Endometrial microvascular endothelial cells (primary cell): Measurements from ENCODE around the gene PTCH1.

GRCh38 chr9:95005485-95005897 is 279.0 kb downstream of the AOPEP start:
- RAMPAGE, long total RNA: no peak

GRCh38 chr9:95025023-95025541 is 292.4 kb downstream of the FANCC start:
- RAMPAGE, long total RNA: no peak

DNA sequence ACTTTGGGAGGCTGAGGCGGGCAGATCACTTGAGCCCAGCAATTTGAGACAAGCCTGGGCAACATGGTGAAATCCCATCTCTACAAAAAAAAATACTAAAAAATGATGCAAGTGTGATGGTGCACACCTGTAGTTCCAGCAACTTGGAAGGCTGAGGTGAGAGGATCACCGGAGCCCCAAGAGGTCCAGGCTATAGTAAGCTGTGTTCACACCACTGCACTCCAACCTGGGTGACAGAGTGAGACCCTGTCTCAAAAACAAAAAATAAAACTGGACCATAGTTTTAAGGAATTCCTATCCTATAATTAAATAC is 278.2 kb downstream of the FANCC start:
- RAMPAGE, long total RNA: no peak

GRCh38 chr9:95090292-95091306 is 226.9 kb downstream of the FANCC start:
- RAMPAGE, long total RNA: no peak

DNA sequence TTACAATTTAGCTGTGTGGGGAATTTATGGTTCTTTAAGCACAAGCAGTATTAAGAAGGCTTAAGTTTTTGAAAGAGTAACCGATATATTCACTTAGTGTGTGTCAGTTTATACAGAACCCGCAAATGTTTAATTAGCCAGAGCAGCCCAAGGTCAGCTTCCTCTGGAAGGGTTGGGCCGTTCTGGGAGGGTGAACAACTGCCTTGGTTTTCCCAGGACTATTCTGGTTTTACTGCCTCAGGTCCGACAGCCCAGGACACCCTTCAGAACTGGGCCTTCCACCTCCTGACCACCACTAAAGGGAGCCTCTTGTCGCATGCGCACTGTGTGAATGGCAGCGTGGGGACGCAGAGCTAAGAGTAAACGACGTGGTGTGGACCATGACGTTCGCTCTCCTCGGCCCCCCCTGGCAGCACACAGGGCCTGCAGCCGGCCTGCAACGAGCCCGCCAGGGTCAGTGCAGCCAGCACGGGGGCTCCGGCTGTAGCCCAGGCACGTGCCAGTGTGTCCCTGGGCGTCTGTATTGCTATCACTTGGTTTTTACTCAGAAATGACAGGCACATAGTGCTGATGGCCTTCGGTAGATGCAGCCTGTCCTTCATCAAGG is 214.9 kb downstream of the FANCC start:
- RAMPAGE, long total RNA: no peak

- RAMPAGE, long total RNA: no peak
Observed at GRCh38 chr9:95316691-95317173, 777 bp downstream of the FANCC start.

DNA sequence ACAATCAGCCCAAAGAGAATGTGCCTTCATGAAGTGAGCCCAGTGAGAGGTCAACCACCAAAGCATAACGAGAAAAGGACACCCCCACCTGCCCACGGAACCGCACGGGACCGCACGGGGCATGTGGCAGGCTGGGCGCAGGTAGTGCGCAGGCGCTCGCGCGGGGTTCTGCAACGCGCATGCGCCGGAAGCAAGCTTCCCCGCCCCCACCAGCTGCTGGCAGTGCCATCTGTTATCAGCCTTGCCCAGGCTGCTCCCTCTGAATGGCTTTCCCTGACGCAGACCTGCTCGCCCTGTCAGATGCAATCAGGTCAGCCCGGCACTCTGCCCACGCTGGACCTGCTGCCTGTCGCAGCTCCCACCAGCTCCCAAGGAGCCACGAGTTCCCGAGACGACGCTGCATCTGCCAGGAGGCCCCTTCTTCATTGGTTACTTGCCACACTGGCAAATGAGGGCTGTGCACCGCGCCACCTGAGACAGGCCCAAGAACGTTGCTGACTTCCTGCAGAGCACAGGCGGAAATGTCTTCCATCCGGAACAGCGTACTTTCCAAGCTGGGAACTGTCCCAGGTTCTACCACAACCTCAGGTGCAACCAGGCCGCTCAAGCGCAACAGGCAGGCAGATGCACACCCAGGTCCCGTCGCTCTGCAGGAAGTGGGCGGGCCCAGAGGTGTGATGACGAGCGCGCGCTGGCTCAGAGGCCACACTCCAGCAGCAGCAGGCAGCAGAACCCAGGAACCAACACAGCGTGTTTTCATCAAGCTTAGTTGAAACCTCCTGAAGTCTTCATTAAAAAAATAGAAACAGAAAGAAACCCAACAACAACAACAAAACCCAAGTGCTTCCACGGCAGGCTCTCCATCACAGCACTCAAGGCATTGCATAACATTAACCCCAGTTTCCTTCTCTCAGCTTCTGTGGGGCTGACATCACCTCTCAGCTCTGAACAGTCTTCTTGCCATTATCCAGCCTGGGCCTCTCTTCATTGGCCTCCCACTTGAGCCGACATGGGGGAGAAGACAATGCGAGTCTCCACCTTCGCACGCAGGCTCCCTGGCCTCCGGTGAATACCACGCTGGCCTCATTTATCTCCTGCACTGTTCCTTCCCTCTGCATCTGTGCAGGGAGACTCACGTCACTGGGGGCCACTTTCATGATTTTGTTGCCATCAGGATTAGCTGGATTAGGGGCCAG is 14.7 kb downstream of the PTCH1 start:
- RAMPAGE, long total RNA: no peak

- RAMPAGE, long total RNA: no peak
Observed at GRCh38 chr9:95507066-95507804, 1.8 kb downstream of the PTCH1 start.

DNA sequence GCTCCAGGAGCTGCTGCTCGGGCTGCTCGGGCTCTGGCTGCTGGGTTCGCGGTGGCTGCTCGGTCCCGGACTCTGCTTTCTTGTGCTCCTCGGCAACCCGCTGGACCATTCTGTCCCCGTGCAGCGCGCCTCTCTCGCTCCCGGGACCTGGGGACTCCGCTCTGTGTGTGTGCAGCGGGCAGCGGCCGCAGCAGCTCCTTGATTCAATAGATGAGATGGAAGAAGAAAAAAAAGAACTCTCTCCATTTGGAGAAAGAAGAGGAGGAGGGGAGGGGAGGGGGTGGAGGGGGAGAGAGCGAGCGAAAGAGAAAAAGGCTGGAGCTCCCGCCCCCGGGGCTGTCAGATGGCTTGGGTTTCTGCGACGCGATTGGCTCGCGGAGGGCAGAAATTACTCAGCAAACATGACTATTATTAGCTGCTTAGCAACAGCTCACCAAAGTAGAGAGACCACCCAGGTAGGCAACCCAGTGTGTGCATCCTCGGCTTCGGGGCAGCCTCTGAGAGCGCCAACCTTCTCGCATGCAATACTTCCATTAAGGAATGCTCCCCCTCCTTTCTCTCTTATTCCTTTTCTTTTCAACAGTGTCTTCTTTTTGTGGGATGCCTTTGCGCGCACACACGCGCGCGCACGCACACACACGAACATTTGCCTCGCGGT is at the start of gene PTCH1:
Gene PTCH1 (minus strand): TSS at position 282 of the 658 bp plus-strand sequence.
- RAMPAGE, long total RNA: no peak

DNA sequence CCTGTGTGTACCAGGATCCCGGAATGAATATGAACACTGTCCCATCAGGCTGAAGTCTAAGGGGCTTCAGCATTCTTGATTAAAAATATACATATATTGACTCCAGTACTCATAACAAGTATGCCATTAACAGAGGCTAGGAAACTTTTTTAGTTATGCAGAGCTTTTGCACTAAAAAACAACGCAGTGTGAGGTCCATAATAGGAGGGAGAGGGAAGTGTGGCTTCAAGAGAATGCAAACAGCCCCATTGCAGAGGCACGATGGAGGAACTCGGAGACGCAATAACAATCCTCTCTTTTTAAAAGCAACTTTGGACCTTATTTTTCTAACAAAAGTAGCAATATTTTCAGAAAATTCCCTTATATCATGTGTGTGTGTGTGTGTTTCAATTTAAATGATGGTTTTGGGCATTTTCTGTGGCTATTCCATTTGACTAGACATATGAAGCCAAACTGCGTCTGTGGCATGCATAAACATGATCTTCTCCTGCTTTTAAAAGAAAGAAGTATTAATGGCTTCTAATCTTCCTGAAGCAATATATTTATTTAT is 157.8 kb upstream of the PTCH1 start:
- RAMPAGE, long total RNA: no peak

DNA sequence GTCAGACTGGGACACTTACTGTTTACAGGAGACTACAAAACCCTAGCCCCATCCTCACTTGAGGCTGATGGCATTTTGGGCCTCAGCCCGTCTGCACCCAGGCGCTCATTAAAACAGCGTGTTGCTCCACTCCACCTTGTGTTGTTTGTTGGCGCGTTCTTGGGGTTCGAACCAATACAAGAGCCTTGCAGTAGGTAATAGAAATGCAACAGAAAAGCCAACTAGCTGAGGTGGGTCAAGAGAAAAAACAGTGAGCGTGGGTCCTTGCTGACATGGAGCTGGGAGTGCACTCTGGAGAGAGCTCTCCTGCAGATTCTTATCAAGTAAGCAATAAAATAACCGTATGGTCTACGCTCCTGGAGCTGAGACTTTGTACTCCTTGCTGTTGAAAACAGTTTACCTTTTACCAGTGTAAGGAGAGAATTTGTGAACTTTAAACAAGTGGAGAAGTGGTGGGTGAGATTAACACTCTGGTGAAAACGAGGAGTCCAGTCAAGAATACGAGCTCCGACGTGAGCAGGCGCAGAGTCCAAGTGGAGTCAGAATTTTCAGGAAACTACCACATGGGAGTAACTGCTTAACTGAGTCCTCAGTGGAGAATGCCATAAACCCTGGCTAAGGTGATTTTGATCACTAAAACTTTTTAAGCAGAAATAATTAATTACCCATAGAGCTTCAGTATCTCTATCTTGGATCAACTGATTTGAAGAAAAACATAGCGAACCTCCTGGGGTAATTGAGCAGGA is 156.2 kb upstream of the ERCC6L2 start:
- RAMPAGE, long total RNA: no peak

- RAMPAGE, long total RNA: no peak
Observed at GRCh38 chr9:95981604-95982164, 106.2 kb downstream of the ERCC6L2 start.

DNA sequence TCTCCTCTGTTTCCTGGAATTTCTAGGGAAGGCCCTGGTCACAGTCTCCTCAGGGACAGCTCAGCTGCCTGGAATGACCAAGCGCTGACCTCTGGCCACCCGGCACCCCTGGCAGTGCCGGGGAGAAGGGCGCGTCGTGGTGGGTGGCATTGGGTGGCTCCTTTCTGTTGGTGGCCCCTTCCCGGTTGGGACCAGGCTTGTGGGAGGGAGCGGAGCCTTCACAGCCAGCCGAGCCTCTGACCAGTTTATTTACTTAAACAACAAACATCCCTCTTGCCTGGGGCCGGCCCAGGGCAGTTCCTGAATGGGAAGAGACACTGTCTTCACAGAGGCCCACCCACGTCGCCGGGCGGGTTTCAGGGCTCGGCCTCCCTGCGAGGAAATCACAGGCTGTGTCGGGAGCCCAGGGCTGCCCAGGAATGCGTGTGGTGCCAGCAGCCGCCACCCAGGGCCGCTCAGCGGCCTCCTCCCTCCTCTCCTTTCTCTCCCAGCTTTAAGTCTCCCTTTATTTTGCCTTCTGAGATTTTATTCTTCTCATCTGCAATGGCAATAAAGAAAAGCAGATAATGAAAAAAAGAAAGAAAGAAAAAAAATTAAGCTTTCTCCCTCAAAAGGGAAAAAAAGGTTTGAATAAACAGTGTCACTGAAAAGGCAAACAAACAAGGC is 132.5 kb downstream of the HSD17B3 start:
- RAMPAGE, long total RNA: no peak

DNA sequence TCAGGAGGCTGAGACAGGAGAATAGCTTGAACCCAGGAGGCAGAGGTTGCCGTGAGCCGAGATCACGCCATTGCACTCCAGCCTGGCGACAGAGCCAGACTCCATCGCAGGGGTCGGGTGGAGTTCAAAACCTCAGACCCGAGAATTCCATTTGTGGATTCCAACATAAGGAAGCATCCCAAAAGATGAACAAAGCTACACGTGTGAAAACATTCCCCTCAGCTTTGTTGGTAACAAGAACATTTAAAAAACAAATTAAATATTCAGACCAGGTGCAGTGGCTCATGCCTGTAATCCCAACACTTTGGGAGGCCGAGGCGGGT is 9.4 kb upstream of the SLC35D2 start:
- RAMPAGE, long total RNA: no peak

- RAMPAGE, long total RNA: no peak
Observed at GRCh38 chr9:96419980-96420290, 1.8 kb upstream of the ZNF367 start.

DNA sequence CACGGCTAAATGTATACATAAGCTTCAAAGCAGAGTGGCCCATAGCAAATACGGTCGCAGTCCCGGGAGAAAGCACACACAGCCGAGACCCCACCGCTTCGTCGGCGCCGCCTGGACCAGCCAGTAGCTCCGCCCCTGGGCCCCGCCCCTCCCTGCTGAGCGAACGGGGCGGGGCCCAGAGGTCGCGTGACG is 241 bp upstream of the HABP4 start:
- RAMPAGE, long total RNA: no peak

GRCh38 chr9:97385951-97386861 is 25.7 kb upstream of the TDRD7 start:
- RAMPAGE, long total RNA: no peak

GRCh38 chr9:97528054-97528870 is 26.8 kb downstream of the TMOD1 start:
- RAMPAGE, long total RNA: no peak

- RAMPAGE, long total RNA: no peak
Observed at GRCh38 chr9:97601127-97601837, 31.9 kb downstream of the TSTD2 start.

GRCh38 chr9:97634116-97634874 is 674 bp downstream of the NCBP1 start:
- RAMPAGE, long total RNA: no peak